Right cardiac atrium (tissue), 1 donor: Measurements from ENCODE around the gene GOLGA6L24.

DNA sequence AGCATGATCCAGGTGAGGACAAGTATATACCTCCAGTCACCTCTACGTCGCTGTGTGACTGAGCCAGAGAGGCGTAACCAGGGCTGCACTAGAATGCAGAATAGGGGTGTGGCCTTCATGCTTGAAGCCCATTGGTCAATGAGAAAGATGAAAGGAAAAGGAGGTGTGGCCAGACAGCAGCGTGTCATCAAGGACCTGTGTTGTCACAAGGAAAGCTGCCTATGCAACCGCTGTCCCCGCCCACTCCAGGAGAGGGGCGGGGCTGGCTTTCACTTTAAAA, at the start of gene GOLGA6L24:
Gene GOLGA6L24, minus strand, starts transcription at position 60 of the 280 bp plus-strand sequence.
- PRO-cap, result no peak

DNA sequence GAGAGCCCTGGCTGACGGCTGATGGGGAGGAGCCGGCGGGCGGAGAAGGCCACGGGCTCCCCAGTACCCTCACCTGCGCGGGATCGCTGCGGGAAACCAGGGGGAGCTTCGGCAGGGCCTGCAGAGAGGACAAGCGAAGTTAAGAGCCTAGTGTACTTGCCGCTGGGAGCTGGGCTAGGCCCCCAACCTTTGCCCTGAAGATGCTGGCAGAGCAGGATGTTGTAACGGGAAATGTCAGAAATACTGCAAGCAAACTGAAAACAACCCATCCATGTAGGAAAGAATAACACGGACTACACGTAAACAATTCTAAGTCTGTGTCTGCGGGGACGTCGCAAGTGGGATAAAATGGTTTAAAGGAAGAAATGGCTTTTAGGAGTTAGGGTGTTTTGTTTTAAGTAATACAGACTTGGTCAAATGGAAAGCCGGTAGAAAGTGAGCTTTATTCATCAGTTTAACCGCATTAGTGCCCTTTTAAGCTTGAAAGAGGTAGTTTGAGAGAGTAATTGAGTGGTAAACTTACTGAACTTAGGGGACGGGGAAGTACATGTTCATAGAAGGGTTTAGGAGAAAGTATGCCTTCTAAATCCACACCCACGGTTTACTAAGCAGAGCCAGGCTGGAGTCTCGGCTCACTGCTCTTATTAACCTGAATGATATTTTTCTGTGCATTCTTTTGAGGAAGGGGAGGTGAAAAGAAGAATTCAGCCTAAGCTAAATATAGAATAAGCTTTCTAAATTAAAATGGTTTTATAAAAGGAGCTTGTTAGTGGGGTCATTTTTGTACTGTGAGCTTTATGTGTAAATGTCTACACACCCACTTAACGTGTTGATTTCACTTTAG, 26.3 kb upstream of the GOLGA8M start:
- PRO-cap, result no peak

GRCh38 chr15:29103742-29104323, 165.8 kb downstream of the NSMCE3 start:
- PRO-cap, result unidirectional peak, minus-strand start at chr15:29103884

- PRO-cap, result no peak
These were observed 86.0 kb upstream of the ENTREP2 start for GRCh38 chr15:29656725-29657319.

DNA sequence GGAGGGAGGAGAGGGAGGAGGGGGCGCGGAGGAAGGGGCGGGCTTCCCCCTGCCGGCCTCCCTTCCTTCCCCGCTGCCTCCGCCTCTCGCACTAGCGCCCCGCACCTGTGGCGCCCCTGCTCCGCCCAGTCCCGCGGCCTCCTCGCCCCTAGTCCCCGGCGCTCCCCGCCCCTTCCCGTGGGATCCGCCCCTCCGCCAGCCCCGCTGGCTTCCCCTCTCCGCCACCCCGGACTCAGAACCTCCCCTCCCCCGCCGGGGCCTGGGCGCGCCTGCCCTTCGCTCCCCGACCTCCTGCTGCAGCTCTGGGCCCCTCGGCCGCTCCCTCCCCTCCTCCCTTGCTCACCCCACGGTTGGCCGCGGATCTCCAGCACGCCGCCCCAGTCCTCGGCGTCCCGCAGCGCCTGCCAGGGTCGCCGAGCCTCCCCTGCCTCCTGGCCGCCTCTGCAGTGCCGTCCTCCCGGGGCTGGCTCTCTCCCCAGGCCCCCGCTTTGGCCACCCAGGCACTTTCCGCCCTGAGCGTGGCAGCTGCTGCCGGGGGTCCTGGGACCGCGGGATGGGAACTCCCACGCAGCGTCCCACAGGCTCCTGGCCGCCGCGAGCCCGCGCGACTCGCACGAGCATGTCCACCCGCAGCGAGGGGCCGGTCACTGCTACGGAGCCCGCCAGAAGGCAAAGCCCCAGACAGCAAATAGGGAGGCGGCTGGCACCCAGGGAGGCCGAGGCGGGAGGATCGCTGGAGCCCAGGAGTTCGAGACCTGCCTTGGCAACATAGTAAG, 104.2 kb upstream of the ENTREP2 start:
- PRO-cap, result no peak

GRCh38 chr15:29686993-29687732, 116.4 kb upstream of the ENTREP2 start:
- PRO-cap, result no peak

- PRO-cap, result no peak
These were observed 124.1 kb downstream of the TJP1 start for GRCh38 chr15:29698035-29698609.

- PRO-cap, result no peak
These were observed 31.8 kb downstream of the TJP1 start for GRCh38 chr15:29790372-29791057.

GRCh38 chr15:29840772-29841214, 18.5 kb upstream of the TJP1 start:
- PRO-cap, result no peak

DNA sequence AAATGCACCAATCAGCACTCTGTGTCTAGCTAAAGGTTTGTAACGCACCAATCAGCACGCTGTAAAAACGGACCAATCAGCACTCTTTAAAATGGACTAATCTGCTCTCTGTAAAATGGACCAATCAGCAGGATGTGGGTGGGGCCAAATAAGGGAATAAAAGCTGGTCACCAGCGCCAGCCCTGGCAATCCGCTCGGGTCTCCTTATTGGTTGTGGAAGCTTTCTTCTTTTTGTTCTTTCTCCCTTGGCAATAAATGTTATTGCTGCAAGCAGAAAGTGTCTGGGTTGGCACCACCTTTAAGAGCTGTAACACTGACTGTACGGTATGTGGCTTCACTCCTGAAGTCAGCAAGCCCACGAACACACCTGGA, 13.4 kb downstream of the TRPM1 start:
- PRO-cap, result no peak

GRCh38 chr15:31216694-31216922, 110.0 kb upstream of the KLF13 start:
- PRO-cap, result no peak

DNA sequence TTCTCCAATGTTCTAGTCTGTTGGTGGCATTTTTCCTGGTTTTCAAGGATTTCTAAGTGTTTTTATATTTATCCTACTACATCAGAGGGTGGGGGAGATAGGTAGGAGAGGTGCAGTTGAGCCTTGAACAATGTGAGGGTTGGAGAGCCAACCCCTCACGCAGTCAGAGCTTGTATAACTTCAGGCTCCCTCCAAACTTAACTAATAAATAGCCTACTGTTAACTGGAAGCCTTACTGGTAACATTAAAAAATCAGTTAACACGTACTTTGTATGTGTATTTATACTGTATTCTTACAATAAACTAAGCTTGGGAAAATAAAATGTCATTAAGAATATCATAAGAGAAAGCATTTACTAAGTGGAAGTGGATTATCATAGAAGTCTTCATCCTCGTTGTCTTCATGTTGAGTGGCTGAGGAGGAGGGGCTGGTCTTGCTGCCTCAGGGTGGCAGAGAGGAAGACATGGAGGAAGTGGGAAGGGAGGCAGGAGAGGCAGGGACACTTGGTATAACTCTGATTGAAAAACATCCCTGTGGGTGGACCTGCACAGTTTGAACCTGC, 104.1 kb upstream of the KLF13 start:
- PRO-cap, result no peak

DNA sequence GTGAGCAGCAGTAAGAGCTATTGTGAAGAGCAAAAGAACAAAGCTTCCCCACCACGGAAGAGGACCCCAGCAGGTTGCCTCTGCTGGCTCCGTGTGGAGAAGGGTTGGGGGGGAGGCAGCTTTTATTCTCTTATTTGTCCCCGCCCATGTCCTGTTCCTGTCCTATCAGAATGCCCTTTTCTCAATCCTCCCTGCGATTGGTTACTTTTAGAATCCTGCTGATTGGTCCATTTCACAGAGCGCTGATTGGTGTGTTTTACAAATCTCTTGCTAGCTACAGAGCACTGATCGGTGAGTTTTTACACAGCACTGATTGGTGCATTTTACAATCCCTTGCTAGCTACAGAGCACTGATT, 100.7 kb upstream of the KLF13 start:
- PRO-cap, result no peak

GRCh38 chr15:31254247-31254667, 72.4 kb upstream of the KLF13 start:
- PRO-cap, result no peak

DNA sequence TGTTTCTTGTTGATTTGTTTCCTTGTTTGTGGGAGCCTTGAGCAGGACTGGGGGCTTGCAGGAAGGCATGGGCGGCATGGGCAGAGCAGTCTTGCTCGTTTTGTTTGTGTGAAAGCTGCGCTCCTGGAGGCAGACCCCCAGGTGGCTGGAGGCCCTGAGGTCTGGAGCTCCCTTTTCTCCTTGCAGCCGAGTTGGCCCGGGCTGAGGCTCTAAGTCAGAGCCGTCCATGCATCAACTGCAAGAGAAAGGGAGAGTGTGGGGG, 26.9 kb upstream of the KLF13 start:
- PRO-cap, result no peak

GRCh38 chr15:31306427-31307144, 20.0 kb upstream of the KLF13 start:
- PRO-cap, result bidirectional peak, plus-strand start at chr15:31306741, minus-strand start at chr15:31306517

GRCh38 chr15:31434062-31435312, 107.9 kb downstream of the KLF13 start:
- PRO-cap, result no peak

GRCh38 chr15:31463417-31464256, 137.0 kb downstream of the KLF13 start:
- PRO-cap, result no peak

- PRO-cap, result no peak
These were observed 157.4 kb downstream of the KLF13 start for GRCh38 chr15:31484034-31484383.

DNA sequence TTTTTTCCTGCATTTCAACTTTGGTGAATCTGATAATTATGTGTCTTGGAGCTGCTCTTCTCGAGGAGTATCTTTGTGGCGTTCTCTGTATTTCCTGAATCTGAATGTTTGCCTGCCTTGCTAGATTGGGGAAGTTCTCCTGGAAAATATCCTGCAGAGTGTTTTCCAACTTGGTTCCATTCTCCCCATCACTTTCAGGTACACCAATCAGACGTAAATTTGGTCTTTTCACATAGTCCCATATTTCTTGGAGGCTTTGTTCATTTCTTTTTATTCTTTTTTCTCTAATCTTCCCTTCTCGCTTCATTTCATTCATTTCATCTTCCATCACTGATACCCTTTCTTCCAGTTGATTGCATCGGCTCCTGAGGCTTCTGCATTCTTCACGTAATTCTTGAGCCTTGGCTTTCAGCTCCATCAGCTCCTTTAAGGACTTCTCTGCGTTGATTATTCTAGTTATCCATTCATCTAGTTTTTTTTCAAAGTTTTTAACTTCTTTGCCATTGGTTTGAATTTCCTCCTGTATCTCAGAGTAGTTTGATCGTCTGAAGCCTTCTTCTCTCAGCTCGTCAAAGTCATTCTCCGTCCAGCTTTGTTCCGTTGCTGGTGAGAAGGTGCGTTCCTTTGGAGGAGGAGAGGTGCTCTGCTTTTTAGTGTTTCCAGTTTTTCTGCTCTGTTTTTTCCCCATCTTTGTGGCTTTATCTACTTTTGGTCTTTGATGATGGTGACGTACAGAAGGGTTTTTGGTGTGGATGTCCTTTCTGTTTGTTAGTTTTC, 238.8 kb downstream of the OTUD7A start:
- PRO-cap, result no peak